Metastatic Lung Carcinoma in the Adrenal Gland (tissue), 1 donor: Measurements from ENCODE around the gene PJA2.

GRCh38 chr5:98907961-98908809 is 20.6 kb downstream of the CHD1 start:
- PRO-cap, result no peak

GRCh38 chr5:99037799-99038291 is 109.0 kb upstream of the CHD1 start:
- PRO-cap, result no peak

DNA sequence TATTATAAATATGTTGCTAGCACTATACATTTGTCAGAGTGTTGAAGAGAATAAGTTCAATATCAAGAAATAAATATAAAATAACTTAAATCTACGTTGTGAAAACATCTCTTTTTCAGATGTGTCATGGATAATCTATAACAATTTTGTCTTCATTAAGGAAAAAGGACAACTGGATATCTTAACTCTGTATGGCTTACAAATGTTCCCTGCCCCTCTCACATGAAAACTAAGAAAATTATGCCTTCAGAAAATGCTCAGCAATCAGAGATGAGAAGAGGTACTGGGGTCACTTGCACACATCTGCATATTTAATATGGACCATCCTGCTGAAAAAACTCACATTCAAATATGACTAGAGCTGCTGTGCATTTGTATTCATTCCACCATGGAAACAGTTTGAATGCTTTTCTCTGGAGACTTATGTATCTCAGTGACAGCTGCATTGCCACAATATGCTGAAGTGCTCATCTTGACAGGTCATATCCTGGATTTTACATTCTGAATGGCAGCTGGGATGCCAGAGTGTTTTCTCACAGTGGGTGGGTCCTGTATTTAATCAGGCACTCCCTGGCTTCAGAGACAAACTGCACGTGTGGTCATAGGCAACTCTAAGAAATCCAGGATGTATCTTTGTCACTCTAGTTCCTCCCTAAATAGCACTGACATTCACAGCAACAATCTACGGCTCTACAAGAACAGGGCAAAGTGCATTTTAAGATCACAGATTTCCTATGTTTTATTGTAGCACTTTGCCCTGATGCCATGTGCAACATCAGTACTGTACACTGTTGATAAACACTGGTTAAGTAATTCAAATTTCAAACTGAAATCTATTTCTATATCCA is 75.7 kb downstream of the ST8SIA4 start:
- PRO-cap, result no peak

- PRO-cap, result no peak
Measured at GRCh38 chr5:102946697-102947008, 173.3 kb downstream of the GIN1 start.

GRCh38 chr5:102949403-102950073 is 170.4 kb downstream of the GIN1 start:
- PRO-cap, result no peak

DNA sequence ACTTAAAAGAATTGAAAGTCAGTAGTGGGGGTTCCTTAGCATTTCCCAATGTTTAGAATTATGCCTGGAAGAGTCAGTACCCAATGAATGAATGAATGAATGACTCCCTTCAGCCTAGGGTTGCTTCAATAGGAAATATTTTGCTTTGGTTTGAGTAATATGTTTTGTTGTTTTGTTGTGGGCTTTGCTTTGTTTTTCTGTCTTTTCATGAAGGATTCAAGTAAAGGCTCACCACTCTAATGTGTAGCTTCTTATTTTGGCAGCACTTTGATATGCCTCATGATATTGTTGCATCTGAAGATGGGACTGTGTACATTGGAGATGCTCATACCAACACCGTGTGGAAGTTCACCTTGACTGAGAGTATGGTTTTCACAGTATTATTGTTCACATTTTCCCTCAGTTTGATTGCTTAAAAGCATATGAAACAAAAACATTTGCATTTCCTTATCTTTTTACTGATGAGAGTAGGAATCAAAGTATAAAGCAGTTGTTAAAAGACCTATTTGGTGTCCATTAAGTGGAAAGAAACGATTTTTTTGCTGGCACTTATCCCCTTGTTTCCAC is 102.8 kb downstream of the GIN1 start:
- PRO-cap, result no peak

DNA sequence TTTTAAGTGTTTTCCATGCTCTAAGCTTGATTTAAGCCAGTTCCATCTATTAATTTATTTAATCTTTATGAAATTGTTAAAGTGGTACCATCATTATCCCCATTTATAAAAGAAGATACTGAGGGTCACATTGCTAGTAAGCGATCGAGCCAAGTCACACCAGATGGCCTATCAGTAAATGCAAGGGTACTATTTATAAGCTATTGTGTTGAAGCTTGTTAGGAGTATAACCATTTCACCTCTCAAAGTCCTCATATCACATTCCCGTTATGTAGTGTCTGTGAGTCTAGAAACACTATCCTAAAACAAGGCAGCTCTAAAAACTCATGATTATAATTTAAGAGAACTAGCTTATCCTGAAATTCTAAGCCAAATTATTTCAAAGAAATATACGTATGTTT is 1161.9 kb downstream of the EFNA5 start:
- PRO-cap, result no peak

GRCh38 chr5:106856824-106857061 is 814.0 kb downstream of the EFNA5 start:
- PRO-cap, result unidirectional peak, minus-strand start at chr5:106856952

GRCh38 chr5:106873442-106874073 is 797.2 kb downstream of the EFNA5 start:
- PRO-cap, result no peak

DNA sequence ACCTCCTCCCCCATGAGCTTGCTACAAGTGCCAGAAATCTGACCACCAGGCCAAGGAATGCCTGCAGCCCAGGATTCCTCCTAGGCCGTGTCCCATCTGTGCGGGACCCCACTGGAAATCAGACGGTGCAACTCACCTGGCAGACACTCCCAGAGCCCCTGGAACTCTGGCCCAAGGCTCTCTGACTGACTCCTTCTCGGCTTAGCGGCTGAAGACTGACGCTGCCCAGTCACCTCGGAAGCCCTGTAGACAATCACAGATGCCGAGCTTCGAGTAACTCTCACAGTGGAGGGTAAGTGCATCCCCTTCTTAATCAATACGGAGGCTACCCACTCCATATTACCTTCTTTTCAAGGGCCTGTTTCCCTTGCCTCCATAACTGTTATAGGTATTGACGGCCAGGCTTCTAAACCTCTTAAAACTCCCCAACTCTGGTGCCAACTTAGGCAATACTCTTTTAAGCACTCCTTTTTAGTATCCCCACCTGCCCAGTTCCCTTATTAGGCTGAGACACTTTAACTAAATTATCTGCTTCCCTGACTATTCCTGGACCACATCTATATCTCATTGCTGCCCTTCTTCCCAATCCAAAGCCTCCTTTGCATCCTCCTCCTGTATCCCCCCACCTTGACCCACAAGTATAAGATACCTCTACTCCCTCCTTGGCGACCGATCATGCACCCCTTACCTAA is 690.0 kb downstream of the EFNA5 start:
- PRO-cap, result no peak

GRCh38 chr5:108211317-108212344 is 170.3 kb downstream of the FBXL17 start:
- PRO-cap, result no peak

DNA sequence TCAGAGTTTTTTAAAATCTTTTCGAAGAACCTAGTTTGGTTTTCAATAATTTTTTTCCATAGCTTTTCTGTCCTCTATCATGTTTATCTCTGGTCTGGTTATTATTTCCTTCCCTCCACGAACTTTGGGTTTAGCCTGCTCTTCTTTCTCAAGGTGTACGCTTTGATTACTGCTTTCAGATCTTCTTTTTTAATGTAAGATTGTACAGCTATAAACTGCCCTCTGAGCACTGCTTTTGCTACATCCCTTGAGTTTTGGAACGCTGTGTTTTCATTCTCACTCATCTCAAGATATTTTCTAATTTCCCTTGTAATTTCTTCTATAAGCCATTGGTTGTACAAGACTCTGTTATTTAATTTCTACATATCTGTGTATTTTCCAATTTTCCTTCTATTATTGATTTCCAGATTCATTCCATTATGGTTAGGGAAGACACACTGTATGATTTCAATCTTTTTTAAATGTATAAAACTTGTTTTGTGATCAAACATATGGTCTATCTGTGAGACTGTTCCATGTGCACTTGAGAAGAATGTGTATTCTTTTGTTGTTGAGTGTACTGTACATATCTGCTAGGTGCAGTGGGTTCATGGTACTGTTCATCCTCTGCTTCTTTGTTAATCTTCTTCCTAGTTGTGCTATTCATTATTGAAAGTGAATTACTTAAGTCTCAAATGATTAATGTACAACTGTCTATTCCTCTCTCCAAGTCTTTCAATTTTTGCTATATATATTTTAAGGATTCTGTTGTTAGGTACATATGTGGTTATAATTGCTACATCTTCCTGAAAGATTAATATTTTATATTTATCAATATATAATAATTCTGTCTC is 22.5 kb downstream of the FBXL17 start:
- PRO-cap, result no peak

GRCh38 chr5:108381064-108381583 is 774 bp downstream of the FBXL17 start:
- PRO-cap, result unidirectional peak, plus-strand start at chr5:108381358; bidirectional peak, plus-strand start at chr5:108381513, minus-strand start at chr5:108381437

DNA sequence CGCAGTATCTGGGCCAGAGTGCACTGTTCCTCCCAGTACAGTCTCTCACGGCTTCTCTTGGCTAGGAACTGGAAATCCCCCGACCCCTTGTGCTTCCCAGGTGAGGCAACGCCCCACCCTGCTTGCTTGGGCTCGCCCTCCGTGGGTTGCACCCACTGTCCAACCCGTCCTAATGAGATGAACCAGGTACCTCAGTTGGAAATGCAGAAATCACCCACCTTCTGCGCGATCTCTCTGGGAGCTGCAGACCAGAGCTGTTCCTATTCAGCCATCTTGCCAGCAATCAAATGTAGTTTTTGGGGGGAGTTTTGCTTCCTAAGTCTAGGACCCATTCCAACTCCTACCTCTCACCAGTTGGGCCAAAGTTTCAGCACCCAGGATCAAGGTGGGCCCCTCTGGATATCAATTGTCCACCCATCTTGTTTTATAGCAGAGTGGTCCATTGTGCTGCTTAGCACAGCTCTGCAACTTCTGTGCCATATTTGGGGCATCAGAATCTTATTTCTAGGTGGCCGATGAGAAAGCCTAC is 61.5 kb upstream of the FER start:
- PRO-cap, result no peak

DNA sequence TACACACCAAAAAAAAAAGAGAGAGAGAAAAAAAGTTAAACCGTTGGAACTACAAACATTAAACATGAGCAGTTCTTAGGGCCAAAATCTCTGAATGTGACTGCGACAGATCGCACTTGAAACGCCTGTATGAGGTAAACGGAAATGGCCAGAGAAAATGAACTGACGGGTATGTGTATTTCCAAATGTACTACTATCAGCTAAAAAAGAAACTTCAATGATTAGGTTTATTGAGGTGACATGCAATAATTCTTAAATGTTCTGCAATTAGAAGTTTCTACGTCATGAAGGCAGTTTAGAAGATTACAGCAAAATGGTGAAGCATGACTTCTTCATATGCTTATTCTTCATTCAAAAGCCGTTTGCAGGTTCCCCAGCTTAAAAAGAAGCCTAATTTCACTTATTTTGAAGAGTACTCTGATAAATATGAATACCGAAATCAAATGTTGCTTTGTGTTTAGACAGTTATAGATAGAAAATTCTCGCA is 18.8 kb upstream of the FER start:
- PRO-cap, result unidirectional peak, minus-strand start at position 96 of the sequence

- PRO-cap, result no peak
Measured at GRCh38 chr5:108903839-108904417, 156.2 kb downstream of the FER start.

DNA sequence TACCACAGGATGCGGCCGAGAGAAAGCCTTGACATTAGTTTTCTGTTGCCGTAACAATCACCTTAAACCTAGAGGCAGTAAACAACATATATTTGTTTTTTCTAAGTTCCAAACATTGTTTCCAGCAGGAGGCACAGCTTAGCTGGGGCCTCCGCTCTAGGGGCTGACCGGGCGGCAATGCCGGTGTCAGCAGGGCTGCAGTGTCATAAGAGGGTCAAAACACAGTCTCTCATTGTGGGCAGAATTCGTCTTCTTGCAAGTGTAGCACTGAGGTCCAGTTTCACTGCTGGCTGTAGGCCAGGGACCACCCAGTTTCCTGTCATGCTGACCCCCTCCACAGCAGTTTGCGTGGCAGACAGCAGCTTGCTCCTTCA is 186.3 kb downstream of the PJA2 start:
- PRO-cap, result no peak

- PRO-cap, result bidirectional peak, plus-strand start at chr5:109409465, minus-strand start at chr5:109409313; bidirectional peak, plus-strand start at chr5:109410310, minus-strand start at chr5:109409911
Measured at GRCh38 chr5:109409389-109410131, at the start of gene PJA2. Gene PJA2 (minus strand): TSS chr5:109409974.

GRCh38 chr5:109699552-109700212 is 10.0 kb downstream of the MAN2A1 start:
- PRO-cap, result no peak

GRCh38 chr5:109704137-109704965 is 14.6 kb downstream of the MAN2A1 start:
- PRO-cap, result no peak